GM12892 (cell line): ENCODE measurements around a stretch of chr5.

GRCh38 chr5:10601895-10602891 lies 38.3 kb downstream of the ANKRD33B start:
- RRBS: no CpG with 5 or more reads among the region's 15 CpGs

GRCh38 chr5:10663384-10664270 lies 97.4 kb downstream of the DAP start:
- RRBS: no CpG with 5 or more reads among the region's 14 CpGs

DNA sequence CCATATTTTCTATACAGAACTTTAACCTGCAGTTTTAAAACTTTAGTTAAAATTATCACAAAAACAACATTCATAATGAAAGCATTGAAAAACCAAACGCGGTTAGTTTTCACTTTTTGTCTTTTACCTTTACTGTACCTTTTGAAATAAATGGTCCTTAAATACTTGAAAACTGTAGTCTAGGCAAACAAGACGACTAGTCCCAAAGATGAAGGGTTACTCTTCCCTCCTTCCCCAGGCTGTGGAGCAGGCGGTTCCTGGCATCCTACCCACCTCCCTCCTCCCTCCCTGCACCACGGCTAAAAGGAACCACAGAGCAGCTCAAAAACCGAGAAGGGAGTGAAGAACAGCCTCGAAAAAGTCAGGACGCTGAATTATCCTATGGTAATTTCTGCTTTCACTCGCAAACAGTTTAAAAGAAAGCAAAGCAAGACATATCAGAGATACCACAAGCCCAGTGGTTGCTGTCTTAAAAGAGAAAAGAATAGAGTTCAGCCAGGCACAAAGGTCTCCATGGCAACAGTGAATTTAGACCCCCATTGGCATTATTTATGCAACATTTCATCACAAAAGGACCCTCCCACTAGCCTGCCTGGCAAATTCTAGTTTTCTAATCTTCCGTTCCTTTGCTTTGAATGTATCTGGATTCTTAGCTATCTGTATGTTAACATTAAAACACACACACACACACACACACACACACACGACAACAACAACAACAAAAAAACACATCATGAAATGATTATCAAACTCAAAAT lies 315.5 kb downstream of the CTNND2 start:
- RRBS: no CpG with 5 or more reads among the region's 11 CpGs

GRCh38 chr5:14035784-14036534 lies 91.5 kb upstream of the DNAH5 start:
- RRBS: no CpG with 5 or more reads among the region's 12 CpGs

DNA sequence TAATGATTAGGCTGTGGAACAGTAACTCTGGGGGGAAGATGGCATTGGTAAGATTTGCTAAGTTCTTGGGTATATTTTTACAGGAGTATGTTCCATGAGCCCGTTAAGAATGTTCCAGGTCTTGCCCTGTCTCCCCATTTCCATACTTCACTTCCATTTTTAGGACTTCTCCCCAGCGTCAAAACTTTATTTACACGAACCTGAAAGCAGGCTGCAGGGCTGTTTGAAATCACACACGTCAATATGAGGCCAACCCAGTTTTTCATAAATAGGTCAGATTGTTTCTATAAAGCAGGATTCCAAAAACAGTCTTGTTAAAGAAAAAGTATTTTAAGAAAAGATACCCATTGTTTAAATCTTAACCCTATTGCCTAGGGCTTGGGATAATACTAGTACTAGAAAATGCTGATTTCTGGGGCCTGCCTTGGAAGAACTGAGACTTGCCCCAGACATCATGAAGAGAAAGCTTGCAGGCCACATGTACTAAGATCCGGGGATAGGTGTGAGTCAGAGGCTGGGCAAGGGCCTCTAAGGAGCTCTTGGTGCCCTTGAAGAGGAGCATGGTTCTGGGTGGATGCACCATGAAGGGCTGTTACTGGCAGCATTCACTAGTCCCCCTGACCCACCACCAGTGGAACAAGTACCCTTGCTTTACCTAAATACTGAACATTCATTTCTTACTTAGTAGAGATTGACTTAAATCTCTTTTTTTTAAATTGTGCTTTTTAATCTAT lies 24.2 kb downstream of the TRIO start:
- RRBS: no CpG with 5 or more reads among the region's 5 CpGs

GRCh38 chr5:14246315-14246954 lies 103.3 kb downstream of the TRIO start:
- RRBS: no CpG with 5 or more reads among the region's 7 CpGs

DNA sequence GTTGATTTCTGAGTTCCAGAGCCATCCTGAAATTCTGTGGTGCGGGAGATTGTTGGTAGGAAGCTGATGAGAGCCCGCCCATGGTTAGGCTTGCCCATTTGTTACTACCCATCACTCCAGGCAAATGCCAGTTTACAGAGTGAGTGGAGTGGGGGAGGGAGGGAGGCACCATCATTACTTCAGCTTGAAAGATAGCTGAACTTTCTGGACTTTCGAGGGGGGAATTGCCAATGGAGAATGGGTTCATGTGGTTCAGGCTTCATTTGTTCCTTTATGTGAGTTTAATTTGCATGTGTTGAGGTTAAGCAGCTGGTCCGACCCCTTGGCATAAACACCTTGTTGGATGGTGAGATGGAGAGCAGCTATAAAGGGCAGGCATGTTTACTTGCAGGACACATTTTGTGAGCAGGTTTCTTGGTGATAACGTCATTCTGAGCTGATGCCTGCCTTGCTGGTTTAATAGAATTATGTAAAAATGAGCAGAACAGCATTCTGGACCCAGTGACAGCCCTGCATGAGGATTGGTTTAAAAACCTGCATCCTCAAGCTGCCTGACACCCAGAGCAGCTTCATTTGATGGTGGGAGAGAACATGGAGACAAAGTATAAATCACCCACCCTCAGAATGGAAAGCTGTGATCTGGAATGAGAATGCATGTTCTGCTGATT lies 106.2 kb downstream of the TRIO start:
- RRBS: no CpG with 5 or more reads among the region's 5 CpGs

- RRBS: no CpG with 5 or more reads among the region's 3 CpGs
These were observed 178.8 kb upstream of the OTULINL start for GRCh38 chr5:14402678-14403205.

DNA sequence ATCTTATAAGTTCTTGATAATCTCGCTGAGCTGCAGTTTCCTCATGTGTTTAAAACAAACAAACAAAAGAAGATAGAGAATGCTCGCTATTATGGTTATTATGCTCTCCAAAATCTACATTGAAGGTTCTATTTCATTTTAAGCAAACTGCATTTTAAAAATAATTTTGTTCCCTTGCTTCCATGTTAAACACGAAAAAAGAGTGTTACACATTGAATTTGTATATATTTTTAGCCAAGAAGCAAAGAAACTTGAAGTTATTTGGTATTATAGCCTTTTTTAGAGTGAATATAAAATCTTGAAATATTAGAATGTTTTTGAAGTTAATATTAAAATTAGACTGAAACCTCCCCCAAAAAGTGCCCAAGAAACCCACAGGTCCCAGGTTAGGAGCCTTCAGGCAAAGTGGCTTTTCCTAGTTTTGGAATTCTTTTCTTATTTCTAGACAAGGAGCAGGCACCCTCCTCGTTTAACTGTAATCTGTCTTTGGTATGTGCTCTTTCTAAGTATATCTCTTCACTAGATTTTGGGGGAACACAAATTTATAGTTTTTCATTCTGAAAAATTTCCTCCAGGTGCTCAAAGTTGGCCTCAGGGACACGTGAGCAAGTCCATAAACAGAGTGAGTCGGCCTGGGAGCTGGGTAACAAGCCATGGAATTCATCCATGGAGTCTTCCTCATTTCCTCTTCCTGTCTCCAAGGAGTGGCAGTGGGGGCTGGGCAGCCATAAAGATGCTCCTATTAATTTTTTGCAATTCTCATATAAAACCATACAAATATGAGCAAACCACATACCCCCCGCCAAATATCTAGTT lies 136.9 kb upstream of the OTULINL start:
- RRBS: no CpG with 5 or more reads among the region's 7 CpGs

- RRBS: no CpG with 5 or more reads among the region's 25 CpGs
These were observed 73.6 kb upstream of the OTULINL start for GRCh38 chr5:14507802-14508495.

GRCh38 chr5:14663839-14664075 lies 761 bp upstream of the OTULIN start:
- RRBS: no CpG with 5 or more reads among the region's 10 CpGs

DNA sequence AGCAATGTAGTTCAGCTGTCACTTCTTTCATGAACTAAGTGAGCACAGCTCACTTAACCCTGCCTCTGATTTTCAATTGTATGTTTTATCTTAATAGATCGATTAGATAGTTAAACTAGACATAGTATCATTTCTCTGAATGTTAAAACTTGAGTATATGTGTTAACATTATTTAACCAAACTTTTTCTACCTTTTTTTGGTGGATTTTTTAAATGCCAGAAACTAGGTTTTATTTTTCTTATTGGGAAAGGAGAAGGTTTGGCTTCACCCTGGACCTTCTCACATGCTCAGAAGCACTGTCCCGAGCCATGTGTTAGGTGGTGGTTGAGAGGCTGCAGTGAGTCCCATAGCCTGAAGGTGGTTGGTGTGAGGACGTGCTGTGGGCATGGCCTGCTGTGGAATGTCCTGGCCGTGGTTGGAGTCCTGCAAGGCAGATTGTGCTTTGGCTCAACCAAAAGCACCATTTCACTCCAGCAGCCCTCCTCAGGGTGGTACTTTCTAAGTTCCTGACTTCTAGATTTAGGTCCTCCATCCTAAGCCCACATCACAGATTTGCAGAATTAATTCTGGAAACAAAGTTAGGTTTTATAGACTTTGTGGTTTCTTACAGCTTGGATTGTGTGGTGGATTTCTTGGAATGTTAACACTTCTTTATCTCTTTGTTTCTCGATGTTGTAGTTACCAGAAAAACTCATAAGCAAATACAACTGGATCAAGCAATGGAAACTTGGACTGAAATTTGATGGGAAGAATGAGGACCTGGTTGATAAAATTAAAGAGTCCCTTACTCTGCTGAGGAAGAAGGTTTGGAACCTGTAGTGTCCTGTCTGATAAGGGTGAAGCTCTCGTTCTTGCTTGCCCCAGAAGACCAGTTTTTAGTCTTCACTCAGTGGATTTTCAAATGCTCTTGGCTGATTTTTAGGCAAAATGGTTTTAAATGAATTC lies 22.6 kb downstream of the OTULIN start:
- RRBS: no CpG with 5 or more reads among the region's 6 CpGs

DNA sequence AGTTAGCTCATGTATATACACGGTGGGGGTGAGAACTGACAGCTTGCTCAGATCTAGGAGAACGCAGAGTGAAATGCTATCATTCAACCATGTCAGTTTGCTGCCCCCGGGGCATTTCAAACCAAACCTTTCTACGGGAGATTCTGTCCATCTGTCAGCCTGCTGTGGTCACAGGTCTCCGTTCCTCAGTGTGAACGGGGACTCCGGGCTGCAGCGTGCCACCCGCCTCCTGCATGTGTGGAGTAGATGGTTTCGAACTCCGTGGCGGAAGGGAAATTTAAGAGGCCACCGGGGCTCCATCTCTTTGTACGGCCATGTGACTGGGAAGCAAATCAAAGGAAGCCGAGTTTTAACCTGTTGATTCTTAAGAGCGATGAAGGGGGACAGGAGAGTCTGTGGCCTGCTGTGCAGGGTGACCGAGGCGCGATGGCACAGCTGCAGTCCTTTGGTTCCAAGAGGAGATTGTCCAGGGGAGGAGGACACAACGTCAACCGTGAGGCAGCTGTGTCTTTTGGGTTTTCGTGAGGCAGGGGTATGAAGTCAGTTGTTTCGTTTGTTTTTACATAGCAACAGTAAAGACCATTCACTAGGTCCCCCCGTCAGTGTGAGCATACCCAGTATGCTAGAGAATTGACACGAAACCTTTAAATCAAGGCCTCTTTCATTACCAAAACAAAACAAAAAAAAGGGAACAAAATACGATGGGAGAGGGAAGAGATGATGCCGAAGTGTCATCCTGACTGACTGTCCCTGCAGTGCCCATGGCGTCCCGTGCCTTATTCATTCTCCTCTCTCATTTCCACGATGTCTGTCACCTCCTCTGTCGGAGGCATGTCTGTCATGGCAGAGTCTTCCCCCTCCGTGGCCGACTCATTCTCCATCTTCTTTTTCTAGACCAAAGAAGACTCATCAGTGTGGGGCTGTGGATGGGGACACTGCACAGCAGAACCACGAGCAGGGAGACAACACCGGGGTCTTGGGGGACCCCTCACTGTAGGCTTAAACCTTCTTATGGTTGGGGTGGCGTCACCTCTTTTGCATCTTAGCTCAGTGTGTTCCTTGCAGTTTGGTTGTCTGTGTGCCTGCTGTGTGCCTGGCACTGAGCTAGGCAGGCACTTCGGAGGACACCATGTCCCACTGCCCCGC lies 46.3 kb downstream of the OTULIN start:
- RRBS: 97% methylated on average over 6 of the region's 38 CpGs

DNA sequence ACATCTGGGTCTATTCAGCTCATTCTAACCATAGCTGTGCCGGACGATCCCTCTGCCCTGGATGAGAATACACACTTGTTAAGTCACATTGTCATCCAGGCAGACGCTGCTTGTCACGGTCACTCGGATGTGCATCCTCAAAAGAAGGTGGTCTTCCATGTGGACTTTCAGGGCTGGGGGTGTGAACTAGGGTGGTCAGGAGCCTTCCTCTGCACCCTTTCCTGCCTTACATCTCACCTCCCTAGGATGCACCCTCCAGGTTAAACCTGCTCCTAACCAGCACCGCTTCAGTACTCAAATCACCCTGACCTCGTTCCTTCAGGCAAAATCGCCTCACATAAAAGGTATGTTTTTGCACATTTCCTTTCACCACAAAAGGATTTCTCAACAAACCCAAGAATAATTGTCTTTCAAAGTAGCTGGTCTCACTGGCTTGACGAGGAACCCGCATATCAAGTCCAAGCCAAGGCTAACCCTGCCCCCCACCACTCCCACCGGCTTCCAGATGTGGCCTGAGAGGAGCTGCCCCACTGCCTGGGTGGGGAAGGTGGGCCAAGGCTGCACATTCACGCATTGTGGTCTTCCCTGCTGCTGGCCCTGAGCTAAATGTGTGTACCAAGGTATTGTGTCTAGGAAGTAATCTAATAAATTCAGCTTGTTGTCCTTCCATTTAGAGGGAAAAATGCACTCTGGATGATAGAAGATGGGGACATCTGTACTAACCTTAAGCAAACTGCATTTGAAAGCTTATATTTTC lies 21.7 kb downstream of the ANKH start:
- RRBS: no CpG with 5 or more reads among the region's 12 CpGs

- RRBS: no CpG with 5 or more reads among the region's 3 CpGs
These were observed 2.7 kb downstream of the ANKH start for GRCh38 chr5:14868957-14869189.

- RRBS: no CpG with 5 or more reads among the region's 10 CpGs
These were observed 502 bp upstream of the FBXL7 start for GRCh38 chr5:15499509-15499847.

- RRBS: no CpG with 5 or more reads among the region's 3 CpGs
These were observed 26.2 kb downstream of the FBXL7 start for GRCh38 chr5:15526244-15526567.

- RRBS: no CpG with 5 or more reads among the region's 1 CpG
These were observed 31.9 kb downstream of the FBXL7 start for GRCh38 chr5:15531920-15532241.

- RRBS: no CpG with 5 or more reads among the region's 9 CpGs
These were observed 177.2 kb downstream of the FBXL7 start for GRCh38 chr5:15677134-15677680.

DNA sequence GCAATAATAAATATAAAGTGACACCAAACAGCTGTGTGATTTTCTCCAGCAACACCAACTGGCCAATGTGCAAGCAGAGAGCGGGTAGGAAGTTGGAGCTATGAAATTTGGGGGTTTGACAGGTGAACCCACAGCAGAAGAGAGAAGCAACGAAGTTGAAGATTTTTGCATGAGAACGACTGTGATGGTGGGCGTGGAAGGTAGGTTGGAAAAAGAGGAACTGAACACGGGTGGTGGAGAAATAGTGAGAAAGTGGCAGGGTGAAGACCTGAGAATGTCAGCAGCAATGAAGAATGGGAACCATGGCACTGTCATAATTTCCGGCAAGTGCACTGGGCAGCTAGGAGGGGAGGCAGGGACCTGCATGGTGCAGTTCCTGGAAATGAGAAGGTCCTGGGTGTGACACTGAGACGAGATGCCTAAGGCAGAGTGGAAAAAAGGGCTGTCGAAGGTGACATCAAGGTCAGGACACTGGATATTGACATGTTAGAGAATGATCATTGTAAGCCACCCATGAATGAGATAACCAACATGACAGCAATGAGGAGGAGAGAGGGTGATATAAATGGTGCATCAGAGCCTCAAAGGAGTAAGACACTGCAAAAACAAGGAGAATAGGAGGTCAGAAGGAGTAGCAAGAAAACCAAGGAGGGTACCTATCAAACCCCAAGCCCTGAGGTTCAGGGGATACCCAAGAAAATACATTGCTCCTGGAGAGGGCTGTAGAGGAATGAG lies 283.1 kb downstream of the FBXL7 start:
- RRBS: no CpG with 5 or more reads among the region's 8 CpGs